Melanocyte of skin (primary cell): ENCODE measurements around the gene PTPDC1.

- CAGE, long polyA plus RNA, 2 experiments, result no peak in any of the 2 experiments
Observed at GRCh38 chr9:92666300-92666583, 3.7 kb downstream of the IPPK start.

- CAGE, long polyA plus RNA, 2 experiments, result no peak in any of the 2 experiments
Observed at GRCh38 chr9:92961833-92962322, 14.6 kb downstream of the FGD3 start.

GRCh38 chr9:92968977-92969151 is 21.5 kb downstream of the FGD3 start:
- CAGE, long polyA plus RNA, 2 experiments, result no peak in any of the 2 experiments

DNA sequence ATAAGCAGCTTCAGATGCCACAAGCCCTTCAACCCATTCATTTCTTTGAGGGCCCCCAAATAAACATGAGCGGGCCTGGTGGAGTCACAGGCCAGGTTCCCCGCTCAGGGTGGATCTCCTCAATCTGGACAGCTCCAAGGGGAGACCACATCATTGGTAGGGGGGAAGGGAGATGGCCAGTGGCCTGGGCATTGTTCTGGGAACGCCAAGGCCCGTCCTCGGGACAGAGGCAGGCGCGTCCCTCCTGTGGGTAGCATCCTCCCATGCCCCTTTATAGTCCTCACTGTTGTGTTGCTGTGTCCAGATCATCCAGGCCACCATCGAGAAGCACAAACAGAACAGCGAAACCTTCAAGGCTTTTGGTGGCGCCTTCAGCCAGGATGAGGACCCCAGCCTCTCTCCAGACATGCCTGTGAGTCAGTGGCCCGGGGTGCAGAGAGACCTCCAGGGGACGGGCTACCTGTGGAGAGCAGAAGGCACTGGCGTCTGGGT is 38.4 kb upstream of the SUSD3 start:
- CAGE, long polyA plus RNA, 2 experiments, result no peak in any of the 2 experiments

GRCh38 chr9:93094390-93095168 is 1.4 kb upstream of the CARD19 start:
- CAGE, long polyA plus RNA, 2 experiments, result no peak in any of the 2 experiments

- CAGE, long polyA plus RNA, 2 experiments, result no peak in any of the 2 experiments
Observed at GRCh38 chr9:93121546-93122403, 12.3 kb downstream of the NINJ1 start.

- CAGE, long polyA plus RNA, 2 experiments, result no peak in any of the 2 experiments
Observed at GRCh38 chr9:93126797-93127415, 7.1 kb downstream of the NINJ1 start.

DNA sequence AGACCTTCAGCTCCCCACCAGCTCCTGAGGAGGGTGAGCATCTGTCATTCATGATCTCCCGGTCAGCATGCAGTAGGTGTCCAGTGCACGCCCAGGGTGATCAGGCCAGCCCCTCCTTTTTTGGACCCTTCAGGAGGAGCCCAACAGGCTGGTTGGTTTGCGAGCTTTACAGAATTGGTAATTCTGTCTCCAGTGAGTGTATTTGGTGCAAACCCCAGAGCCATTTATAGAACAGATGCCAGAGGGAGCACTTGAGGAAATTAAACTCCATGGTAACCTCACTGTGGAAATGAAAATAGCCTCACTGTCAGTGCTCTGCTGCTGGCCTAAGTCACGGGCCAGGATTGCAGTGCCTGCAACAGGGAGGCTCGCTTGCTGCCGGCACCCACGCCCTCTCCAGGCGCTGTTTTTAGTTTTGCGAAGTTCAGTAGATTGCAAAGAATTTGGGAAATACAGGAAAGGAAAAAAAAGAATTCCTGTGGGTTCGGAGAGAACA is 23.5 kb downstream of the WNK2 start:
- CAGE, long polyA plus RNA, 2 experiments, result no peak in any of the 2 experiments

DNA sequence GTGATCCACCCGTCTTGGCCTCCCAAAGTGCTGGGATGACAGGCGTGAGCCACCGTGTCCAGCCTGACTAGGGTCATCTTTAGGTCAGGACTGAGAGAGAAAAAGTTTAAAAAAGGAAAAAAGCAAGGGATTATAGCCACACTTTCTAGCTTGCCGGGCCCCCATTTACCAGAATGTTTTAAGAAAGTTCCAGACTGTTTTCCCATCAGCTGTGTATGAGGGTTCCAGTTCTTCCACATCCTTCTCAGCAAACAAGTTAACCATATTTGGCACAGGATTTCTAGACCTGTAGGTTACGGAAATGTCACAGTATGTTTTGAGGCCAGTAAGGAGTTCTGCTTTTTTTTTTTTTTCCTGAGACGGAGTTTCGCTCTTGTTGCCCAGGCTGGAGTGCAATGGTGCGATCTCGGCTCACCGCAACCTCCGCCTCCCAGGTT is 7.2 kb upstream of the FAM120A start:
- CAGE, long polyA plus RNA, 2 experiments, result no peak in any of the 2 experiments

GRCh38 chr9:93445732-93446305 is 5.7 kb upstream of the FAM120A start:
- CAGE, long polyA plus RNA, 2 experiments, result no peak in any of the 2 experiments

DNA sequence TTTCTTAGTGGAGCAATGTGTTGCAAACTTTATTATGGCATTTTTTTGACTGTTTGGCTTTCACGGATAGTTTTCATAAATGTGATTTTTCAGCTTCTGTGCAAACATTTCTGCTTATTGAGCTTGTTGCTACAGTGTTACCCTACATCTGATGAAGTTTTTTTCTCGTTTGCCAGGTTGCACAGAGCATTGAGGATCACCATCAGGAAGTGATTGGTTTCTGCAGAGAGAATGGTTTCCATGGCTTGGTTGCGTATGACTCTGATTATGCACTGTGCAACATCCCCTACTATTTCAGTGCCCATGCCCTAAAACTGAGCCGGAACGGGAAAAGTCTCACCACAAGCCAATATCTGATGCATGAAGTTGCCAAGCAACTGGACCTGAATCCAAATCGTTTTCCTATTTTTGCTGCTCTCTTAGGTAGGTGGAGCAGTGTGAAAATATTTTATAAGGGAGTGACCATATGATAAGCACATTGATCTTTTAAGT is 17.6 kb upstream of the FAM120AOS start:
- CAGE, long polyA plus RNA, 2 experiments, result no peak in any of the 2 experiments

DNA sequence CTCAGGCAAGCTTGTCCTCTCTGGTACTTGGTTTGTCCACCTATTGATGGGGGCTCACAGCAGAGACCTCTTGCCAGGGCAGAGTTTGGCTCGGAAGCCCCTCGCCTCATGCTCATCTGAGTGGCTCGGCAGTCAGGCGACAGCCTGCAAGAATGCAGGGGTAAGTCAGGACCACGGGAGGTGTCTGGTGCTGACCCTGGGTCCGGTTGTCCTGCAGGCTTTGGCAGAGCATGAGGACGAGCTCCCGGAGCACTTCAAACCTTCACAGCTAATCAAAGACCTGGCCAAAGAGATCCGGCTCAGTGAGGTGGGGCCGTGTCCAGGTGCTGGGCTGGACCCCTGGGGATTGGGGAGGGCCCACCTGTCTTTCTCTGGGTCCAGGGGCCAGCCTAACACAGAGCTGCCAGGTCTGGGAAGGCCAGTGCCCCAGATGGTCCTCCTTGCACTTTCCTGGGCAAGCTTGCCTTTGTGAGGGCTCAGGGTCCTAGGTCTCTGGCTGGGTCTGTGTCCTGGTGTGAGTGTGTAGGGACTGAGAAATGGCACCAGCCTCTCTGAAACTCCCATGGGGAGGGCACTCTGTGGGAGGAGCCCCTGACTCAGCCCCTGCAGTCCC is 83.0 kb downstream of the PHF2 start:
- CAGE, long polyA plus RNA, 2 experiments, result no peak in any of the 2 experiments

DNA sequence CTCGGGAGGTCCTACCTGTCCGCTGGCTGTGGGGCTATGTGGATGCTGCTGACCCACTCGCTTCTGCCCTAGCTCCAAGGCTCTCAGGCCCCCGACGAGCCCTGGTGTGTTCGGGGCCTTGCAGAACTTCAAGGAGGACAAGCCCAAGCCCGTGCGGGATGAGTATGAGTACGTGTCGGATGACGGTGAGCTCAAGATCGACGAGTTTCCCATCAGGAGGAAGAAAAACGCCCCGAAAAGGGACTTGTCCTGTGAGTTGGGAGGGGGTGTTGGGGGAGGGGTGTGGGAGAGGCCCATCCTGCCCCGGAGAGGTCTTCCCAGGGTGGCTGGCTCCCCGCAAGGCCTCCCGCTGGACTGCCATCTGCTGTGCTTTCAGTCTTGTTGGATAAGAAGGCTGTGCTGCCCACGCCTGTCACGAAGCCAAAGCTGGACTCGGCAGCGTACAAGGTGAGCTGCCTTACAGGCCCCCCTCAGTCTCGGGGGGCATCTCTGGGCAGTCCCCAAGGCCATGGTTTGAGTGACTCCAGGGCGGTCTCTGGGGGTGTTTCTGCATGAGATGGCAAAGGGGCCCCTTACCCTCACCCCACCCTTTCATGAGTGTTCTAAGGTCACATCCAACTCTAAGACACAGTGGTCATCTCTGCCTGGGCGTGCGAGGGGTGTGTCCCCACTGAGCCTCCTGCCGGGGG is 89.4 kb downstream of the PHF2 start:
- CAGE, long polyA plus RNA, 2 experiments, result no peak in any of the 2 experiments

DNA sequence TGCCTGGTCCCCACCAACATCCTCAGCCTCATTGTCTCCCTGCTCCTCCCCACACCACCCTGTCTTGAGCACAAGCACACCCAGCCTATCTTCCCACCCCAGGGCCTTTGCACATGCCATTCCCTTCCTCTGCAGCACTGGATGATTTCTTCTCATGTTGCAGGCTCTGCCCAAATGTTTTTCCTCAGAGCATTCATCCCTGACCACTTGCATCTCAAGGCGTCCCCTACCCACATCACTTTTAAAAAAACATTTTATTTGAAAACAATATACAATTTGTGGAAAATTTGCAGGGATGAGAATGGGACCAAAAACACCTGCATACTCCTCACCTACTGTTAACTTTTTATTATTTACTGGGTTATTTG is 133.7 kb downstream of the BARX1 start:
- CAGE, long polyA plus RNA, 2 experiments, result no peak in any of the 2 experiments

DNA sequence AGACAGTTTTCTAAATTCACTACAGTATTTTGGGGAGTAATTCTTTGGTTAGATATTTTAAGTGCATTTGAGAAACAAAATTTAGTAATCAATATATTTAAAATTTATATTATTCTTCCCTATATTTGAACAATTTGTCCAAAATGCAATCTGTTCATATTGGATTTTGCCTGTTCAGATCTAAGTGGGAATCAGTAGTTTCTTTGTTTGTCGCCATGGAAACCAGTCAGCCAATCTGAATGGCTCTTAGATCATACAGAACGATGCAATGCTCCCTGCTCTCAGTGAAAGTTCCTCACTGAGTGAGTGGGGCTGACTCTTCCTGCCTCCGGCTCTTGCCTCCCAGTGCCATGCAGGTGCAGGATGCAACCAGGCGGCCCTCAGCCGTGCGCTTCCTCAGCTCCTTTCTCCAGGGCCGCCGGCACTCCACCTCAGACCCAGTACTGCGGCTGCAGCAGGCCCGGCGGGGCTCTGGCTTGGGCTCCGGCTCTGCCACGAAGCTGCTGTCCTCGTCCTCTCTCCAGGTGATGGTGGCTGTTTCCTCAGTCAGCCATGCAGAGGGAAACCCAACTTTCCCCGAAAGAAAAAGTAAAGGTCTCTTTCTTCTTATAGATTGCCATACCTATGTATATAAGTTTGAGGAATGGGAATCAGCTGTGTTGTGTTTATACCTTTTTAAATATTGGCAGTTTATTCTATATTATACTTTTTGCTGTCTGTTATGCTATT is at the start of gene PTPDC1:
TSS of gene PTPDC1 (plus strand) at position 284 of the 729 bp plus-strand sequence.
- CAGE, long polyA plus RNA, 2 experiments, result no peak in any of the 2 experiments

- CAGE, long polyA plus RNA, 2 experiments, result no peak in any of the 2 experiments
Observed at GRCh38 chr9:94168613-94169221, 84.5 kb downstream of the PTPDC1 start.

GRCh38 chr9:94169222-94170118 is 85.2 kb downstream of the PTPDC1 start:
- CAGE, long polyA plus RNA, 2 experiments, result no peak in any of the 2 experiments

DNA sequence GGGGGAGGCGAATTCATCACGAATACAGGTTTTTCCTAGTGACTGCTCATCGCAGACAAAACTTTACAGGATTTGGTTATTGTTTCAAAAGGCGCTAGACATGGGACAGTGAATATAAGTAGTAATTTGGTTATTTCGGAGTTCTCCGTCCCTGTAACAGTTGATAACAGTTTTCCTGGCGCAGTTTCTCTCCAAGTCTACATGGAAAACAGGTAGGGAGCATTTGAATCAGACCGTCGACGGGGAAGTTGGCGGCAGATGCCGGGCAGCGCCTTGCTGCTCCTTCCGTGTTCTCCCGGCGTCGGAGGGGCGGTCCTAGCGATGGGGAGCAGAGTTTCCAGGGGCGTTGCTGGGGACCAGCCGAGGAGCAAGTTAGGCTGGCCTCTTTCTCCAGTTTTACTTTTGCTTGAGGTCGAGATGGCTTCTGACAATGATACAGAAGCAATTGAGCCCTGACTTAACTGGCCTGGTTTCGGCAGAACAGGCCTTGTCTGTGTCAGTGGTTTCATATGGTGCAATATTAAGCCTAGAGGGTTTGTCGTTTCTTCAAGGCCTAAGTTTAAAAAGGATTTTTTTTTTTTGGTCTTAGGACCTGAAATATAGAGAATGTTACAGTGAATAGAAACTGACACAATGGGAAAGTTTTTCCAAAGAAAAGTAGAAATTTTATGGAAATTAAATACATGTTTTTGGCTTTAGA is 835 bp downstream of the MFSD14B start:
- CAGE, long polyA plus RNA, 2 experiments, result no peak in any of the 2 experiments

- CAGE, long polyA plus RNA, 2 experiments, result no peak in any of the 2 experiments
Observed at GRCh38 chr9:94549507-94550287, 43.9 kb downstream of the FBP2 start.

- CAGE, long polyA plus RNA, 2 experiments, result no peak in any of the 2 experiments
Observed at GRCh38 chr9:94663185-94663543, 23.8 kb upstream of the FBP1 start.